Neural crest cell (in vitro differentiated cells): ENCODE measurements around a stretch of chr15.

DNA sequence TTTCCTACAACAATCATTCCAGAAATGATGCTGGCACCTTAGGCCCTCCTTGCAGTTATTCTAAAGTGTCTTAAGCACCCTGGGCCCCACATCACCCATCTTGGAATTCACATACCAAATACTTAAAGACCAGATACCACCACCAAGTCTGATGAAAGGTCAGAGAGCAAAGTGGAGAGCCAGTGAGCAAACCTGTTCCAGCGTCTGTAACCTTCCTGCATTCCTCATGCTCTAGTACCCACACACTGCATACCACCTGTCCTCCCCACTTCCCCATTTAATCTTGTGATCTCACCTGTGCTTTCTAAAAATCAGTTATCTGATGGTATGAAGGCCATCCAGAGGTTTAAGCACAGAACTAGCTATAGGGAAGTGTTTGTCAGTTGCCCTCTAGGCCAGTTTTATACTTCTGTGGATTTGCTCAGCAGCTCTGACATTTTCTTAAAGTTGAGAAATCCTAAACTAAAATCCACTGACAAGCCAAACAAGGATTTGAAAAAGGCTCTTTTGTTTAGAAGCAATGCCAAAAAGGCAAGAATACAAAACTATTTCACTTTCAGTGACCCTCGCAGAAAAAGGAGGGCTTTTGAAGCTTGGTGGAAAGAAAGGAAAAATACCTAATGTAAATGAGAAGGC is 7.2 kb upstream of the SPG11 start:
- PRO-cap: no peak

DNA sequence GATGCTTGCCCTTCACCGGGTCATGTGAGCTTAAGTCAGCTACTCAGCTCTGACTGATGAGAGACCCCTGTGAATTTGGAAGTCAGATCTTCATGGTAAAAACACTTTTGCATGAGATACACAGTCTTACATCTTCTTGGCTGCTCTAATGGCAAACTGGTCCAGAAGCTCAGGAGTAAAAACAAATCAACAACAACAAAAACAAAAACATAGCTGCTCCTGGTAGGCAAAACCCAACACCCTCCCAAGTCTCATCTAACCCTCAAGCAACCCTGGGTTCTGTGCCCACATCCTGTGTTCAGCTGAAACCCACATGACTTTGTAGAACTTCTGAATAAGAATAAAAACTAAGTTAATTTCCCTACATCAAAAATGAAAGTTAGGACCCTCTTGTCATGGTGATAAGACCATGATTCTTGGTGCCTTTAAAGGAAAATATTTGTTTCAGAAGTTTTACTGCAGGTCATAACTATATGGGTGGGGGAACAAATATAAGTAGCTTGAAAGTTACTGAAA is 13.9 kb upstream of the SPG11 start:
- PRO-cap: no peak

GRCh38 chr15:44718262-44718811 is 7.0 kb downstream of the B2M start:
- PRO-cap: no peak

DNA sequence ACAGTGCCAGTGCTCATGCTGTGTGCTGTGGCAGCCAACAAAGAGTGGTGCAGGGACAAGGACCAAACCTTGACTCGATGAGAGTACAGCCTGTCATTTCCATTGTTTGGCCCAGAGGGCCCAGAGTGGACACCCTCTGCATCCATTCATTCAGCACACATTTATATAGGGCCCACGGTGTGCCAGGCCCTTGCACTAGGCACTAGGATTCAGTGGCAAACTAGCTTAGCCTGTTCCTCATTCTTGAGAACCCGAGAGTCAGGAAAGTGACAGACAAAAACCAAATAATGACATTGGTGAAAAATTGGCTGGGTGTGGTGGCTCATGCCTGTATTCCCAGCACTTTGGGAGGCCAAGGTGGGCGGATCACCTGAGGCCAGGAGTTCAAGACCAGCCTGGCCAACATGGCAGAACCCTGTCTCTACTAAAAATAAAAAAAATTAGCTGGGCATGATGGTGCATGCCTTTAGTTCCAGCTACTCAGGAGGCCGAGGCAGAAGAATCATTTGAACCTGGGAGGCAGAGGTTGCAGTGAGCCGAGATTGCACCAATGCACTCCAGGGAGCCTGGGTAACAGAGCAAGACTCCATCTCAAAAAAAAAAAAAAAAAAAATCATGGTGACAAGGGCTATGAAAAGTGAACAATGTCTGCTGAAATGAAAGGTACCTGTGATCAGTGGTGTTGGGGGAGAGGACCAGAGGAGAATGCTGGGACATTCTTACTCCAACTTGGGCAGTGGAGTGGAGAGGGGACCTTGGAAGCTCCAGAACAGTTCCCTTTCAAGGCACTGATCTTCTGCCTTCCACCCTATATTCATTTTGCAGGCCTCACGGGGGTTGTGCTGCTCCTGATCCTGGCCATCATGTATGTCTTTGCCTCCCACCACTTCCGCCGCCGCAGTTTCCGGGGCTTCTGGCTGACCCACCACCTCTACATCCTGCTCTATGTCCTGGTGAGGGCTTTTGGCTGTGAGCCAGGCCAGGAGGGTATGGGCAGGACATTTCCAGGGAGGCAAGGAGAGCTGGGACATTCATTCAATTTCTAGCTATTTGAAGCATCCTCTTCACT is 25.5 kb downstream of the DUOX1 start:
- PRO-cap: no peak

- PRO-cap: no peak
Measured at GRCh38 chr15:45185901-45186844, 1.6 kb downstream of the SHF start.

DNA sequence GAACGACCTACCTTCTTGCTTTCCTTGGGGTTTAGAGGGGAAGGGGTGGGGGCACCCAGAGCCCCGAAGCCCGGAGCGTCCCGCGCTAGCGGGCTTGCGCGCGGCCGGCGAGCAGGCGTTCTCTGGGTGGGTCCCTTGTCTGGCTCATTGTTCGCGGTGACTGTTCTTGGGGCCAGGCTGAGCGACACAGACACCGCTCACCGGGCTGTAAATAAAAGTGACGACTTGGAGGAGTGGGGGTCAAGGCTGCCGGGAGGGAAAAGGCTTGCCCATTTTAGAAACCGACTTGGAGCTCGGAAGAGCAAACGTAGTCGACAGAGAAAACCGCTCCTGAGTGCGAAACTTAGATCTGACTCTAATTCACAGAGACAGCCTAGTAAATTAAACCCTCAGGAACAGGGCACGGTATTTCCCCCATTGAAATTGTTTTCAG is 532.3 kb upstream of the SEMA6D start:
- PRO-cap: bidirectional peak, plus-strand start at position 147 of the sequence, minus-strand start at position 124 of the sequence

DNA sequence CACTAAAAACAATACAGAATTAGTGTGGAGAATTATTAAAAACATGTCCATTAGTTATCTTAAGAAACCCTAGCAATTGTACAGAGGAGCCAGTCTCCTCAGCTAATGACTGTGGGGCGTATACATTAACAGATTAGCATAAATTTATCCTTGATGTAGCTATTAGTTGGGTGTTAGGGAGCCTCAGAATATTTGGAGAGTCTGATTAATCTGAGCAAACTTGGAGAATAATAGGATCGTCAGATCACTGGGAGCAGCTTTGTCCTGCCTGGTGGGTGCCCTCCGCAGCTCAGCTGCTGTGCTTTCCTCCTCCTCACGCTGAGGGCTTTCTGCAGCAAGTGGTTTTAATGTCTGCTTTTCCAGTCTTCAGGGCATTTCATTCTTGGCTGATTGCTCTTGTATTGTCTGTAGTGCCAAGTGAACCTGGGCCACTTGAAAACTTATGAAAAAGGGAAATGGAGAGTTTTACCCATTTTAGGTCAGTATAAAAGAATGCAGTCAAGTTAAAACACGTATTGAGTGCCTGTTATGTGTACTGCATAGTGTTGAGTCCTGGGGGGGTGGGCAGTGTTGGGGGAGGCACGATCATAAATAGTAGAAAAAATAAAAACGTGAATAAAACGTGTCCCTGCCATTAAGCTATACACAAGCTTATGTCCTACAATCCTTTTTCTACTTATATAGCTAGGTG is 417.3 kb upstream of the SEMA6D start:
- PRO-cap: no peak

GRCh38 chr15:47673499-47673991 is 43.8 kb upstream of the SEMA6D start:
- PRO-cap: no peak

GRCh38 chr15:48002558-48003232 is 118.1 kb upstream of the SLC24A5 start:
- PRO-cap: no peak

DNA sequence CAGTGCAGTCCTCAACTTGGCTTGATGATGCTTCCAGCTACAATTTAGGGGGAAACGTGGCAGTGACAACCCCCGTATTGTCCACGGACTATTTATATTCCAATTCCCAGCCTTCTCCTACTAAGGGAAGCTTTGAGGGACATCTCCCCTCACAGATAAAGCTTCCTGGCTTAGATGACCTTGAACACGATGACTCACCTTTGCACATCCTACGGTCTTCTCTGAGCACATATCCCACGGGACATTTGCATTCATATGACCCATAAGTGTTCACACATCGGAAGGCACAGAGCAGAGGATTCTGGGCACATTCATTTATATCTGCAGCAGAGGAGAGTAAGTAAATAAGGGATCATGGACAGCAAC is 101.4 kb downstream of the DUT start:
- PRO-cap: no peak

GRCh38 chr15:48515167-48515653 is 130.3 kb downstream of the FBN1 start:
- PRO-cap: no peak

DNA sequence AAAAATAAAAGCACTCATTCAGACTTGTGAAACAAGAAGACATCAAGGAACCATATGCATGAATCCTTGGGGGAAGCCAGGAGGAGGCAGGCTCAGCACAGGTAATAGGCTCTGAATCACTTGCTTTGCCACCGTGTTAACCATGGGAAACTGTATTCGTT is 42.4 kb downstream of the FBN1 start:
- PRO-cap: no peak

- PRO-cap: no peak
Measured at GRCh38 chr15:48797257-48797791, 13.5 kb downstream of the CEP152 start.

GRCh38 chr15:48896502-48897472 is 18.9 kb downstream of the EID1 start:
- PRO-cap: bidirectional peak, plus-strand start at chr15:48896989, minus-strand start at chr15:48896888; bidirectional peak, plus-strand start at chr15:48897294, minus-strand start at chr15:48897123

- PRO-cap: no peak
Measured at GRCh38 chr15:50128465-50128761, 9.4 kb upstream of the ATP8B4 start.

DNA sequence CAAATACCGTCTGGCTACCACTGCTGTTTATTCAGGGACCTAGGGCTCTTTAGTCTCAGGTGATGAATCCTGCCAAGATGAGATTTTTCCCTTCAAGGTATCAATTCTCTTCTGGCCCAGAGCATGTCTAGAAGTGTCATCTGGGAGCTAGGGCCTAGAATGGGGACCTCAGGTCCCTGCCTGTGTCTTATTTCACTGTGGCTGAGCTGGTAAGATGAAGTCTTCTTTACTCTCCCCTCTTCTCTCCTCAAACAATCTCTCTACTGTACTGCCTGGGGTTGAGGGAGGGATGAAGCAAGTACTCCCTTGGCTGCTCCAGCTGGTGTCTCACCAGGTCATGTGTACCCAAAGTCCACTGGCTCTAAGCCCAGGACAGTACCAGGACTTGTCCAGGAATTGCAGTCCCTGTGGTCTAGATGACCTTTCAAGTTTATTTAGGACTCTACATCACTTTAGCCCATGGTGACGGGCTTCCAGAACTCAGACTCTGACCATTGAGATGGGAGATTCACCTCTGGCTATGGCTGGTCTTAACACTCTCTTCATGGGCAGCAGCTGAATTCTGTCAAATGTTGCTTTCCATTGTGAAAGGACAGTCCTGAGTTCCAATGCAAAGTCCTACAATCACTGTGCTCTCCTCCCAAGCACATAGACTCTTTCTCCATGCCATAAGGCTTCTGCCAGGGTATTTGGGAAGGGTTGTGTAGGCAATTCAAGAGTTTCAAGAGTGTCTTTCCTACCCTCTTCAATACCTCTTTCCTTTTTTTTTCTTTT is 17.5 kb upstream of the SLC27A2 start:
- PRO-cap: no peak

GRCh38 chr15:50238024-50238467 is 27.5 kb downstream of the HDC start:
- PRO-cap: no peak

- PRO-cap: no peak
Measured at GRCh38 chr15:50343899-50344538, 11.0 kb downstream of the GABPB1 start.

GRCh38 chr15:50764417-50764934 is 1.0 kb downstream of the SPPL2A start:
- PRO-cap: no peak

DNA sequence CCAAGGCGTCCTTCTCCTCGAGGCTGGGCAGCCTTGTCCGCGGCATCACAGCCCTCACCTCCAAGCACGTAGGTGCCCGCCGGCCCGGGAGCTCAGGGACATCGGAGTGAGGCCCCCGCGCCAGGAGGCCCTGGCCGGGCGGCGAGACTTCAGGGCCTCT is 258 bp downstream of the AP4E1 start:
- PRO-cap: no peak